ENCODE measurements around a stretch of chr16.

DNA sequence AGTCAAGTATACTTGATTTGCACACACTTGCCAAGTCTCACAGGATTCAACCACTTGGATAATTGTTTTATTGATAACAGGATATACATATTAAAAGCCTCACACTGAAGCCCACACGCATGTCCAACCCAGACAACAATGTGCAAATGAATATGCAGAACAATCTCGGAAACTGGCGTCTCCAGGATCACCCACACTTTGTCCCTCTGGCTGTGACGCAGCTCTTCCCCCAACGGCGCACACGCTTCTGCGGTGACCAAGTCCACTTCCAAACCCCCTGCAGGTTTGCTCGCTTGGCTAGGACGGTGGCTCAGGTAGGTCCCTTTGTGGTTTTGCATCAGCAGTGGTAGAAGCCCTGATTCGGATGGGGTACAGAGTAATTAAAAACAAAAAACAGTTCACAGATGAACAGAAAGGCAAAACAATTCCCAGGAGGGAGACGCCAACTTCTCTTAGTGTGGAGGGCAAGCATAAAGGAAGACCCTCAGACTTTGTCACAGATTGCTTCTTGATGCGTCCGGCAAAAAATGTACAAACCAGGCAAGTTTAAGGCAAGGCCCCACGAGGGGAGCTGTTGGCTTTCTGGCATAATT is 36.7 kb downstream of the ZDHHC7 start:
- RRBS: no CpG with 5 or more reads among the region's 15 CpGs

- RRBS: 98% methylated on average over 7 of the region's 22 CpGs
Measured at GRCh38 chr16:84990110-84990793, 21.1 kb downstream of the ZDHHC7 start.

GRCh38 chr16:84993351-84994183 is 17.8 kb downstream of the ZDHHC7 start:
- RRBS: no CpG with 5 or more reads among the region's 9 CpGs

DNA sequence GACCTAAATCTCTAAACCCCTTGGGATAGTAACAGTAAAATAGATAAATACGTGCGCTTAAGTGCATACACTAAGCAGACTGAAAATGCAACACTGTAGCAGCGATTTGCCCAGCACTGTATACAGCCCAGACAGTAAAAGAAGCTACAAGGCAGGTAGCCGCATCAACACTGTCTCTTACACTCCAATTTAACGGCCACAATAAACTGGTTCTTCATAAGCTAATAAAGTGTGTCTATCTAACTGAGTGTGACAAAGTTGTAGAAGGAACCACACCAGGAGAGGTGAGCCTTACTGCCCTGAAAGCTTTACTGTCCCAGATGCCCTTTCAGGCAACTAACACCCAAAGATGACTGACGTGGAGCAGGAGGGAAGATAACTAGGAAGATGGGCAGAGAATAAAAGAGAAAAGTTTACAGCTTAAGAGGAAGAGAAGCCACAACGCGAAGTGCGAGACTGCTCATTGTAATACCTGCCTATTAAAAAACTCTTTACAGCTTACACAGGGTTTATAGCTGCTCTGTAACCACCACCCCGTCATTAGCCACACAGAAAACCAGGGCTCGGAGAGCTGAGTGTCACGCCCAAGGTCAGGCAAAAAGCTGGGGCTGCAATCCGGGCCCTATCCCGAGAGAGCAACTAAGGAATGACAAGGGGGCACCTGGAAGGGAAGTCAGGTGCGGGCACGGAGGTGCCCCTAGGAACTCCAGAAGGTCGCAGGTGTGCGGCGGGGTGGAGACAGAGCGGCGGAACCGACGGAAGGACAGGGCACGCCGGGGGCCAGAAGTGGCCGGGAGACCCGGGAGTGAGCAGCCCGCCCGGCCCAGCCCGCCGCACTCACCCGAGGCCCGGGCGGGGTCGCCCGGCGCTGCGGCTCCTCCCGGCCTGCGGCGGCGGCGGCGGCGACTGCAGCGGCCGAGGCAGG is 628 bp downstream of the ZDHHC7 start:
- RRBS: under 1% methylated on average over 8 of the region's 47 CpGs

DNA sequence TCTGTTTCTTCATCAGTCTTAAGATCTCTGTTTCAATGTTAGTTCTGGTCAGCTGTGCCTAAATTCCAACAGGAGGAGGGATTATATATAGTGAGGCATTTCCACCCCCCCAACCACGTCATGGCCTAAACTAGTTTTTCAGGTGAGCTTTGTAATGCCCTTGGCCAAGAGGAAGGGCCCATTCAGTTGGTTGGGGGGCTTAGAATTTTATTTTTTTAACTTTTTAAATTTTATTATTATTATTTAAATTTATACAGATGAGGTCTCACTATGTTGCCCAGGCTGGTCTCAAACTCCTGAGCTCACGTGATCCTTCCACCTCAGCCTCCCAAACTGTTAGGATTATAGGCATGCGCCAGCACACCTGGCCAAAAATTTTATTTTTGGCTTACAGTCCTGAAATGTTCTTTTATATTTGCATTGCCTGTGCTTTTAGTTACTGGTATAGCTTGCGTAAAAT is 4.6 kb upstream of the ZDHHC7 start:
- RRBS: no CpG with 5 or more reads among the region's 4 CpGs

DNA sequence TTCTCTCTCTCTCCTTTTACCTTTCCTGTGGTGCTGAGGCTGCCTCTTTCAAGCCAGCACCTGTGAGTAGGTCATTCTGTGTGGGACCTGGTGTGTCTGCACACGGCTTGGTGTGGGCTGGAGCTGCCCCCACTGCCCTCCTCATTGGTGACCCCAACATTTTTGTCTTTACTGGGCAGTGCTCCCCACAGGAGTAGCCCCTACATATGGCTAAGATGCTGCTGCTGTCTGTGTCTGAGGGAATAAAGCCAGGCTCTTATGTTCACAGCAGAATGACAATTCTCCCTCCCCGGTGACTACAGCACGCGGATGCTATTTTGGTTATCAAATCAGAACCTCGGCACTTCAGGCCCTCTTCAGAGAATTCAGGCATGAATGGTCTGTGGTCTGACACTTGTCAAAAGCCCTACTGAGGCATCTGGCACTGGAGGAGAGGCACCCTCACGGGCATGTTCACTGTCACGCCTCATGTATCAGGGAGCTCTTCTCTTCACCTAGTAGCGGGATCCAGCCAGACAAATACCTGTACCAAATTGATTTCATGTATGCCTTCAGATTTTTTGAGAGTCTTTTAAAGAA is 30.3 kb downstream of the KIAA0513 start:
- RRBS: no CpG with 5 or more reads among the region's 8 CpGs

DNA sequence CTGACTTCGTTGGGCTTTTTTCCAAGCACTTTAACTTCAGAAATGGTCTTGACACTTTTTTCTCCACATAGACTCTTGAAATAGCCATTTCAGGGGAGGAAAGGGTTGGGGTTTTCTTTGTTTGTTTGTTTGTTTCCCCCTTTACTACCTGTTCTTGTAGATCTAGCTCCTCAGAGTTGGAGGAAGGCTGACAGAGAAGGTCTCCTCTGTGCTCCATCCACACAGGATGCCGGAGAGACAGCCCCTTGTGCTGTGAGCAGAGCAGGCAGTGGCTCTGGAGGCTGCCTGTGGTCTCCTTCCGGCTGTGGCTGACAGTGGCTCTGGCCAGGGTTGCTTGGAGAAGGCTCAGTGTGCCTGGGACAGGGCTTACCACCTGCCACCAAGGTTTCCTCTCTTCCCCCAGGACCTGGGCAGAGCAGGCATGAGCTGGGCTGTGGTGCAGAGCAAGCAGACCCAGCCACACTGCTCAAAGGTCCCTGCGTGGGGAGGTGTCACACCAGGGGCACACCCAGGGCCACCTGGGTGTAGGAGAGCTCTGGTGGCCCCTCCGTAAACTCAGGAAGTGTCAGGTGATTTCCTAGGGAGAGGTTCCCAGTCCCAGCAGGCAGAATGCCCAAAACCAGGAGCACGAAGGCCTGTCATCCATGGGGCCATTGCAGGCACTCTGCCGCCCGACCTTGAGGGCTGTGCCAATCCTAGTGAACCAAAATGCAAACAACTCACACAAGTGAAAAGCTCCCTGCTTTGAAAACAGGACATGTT is 21.6 kb downstream of the CIBAR2 start:
- RRBS: 90% methylated on average over 2 of the region's 8 CpGs

DNA sequence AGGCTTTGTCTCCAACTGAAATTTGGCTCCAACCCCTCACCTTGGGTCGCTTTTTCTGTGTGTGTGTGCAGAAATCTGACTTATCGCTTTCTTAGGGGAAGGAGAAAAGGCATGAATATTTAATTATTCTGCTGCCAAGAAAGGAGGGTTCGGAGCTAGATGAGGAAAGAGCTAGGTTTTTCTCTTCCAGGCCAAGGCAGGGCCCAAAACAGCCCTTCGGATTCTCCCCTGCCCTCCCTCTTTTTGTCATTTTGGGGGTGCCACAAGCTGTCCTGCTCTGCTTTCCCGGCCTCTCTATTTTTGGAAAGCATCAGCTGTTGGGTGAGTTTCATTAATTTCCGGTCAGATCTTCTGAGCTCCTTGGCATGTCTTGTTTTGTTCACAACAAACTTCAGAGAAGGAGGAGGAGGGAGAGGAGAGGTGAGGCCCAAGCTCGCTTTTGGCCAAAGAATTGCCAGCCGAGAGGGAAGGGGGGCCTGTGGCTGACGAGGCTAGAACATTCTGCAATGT is 18.0 kb upstream of the CIBAR2 start:
- RRBS: 85% methylated on average over 1 of the region's 9 CpGs

GRCh38 chr16:85136177-85137063 is 24.1 kb upstream of the CIBAR2 start:
- RRBS: no CpG with 5 or more reads among the region's 25 CpGs

DNA sequence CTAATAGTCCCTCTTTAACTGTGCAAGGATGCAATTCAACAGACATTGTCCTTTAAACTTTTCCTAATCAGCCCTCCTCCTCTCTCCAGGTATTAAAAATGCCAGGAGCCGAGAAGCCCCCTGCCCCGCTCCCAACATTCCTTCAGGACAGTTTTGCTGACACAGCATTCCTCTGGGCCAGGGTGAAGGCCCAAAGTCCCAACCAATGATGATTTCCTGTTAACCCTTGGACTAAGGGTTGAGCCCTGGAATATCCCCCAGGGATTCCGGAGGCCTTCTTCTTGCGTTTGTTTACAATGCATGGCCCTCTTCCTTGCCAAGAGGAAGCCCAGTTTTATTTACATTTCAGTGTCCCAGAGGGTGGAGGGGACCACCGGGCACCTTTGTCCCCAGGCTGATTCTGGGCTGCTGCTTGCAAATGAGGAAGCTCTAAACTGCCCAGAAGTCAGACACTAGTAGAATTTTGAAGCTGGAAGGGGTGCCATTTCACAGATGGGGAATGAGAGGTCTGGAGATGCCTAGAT is 55.3 kb upstream of the CIBAR2 start:
- RRBS: 66% methylated on average over 3 of the region's 5 CpGs

- RRBS: 91% methylated on average over 5 of the region's 21 CpGs
Measured at GRCh38 chr16:85206712-85207277, 94.5 kb upstream of the CIBAR2 start.

- RRBS: no CpG with 5 or more reads among the region's 20 CpGs
Measured at GRCh38 chr16:85311037-85311635, 198.9 kb upstream of the CIBAR2 start.

GRCh38 chr16:85311849-85312048 is 199.5 kb upstream of the CIBAR2 start:
- RRBS: no CpG with 5 or more reads among the region's 8 CpGs

GRCh38 chr16:85329257-85329855 is 217.1 kb upstream of the CIBAR2 start:
- RRBS: no CpG with 5 or more reads among the region's 26 CpGs

DNA sequence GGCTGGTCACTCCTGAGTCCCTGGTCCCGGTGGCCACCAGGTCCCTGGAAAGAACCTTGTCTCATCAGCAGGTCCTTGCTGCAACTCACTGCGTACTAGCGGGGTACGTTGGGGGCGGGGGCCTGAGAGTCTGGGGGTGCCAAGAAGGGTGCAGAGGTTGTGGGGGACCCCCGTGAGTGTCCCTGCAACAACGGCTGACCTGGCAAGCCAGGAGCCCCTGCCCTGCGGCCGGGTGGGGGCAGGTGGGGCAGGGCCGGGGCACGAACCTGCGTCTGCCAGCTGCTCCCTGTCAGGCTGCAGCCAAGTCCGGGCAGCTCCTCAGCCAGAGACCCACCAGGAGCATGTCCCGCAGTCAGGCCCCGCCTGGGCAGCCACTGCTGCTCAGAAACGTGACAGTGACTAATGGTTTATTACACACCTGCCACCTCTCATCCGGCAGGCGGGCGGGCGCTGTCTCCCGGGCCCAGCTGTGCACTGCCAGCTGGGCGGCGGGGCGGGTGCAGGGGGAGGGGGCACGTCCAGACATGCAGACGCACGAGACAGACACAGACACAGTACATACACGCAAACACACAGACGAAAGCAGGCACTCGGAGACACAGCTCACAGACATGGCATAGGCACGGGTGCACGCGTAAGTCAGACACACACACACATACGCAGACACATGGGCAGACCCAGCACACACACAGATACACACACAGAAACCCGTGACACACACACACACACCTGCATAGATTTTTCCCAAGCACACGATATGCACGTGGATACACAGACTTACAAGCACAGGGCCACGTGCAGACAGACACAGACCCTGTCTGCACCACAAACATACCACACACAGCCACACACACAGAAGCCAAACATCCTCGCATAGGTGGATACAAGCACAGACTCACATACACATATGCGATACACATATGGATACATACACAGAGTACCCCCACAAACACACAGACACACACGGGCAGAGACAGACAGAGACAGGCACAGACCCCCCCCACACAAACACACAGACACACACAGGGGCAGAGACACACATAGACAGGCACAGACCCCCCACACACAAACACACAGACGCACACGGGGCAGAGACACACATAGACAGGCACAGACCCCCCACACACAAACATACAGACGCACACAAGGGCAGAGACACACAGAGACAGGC is 248.3 kb upstream of the CIBAR2 start:
- RRBS: 78% methylated on average over 4 of the region's 44 CpGs

DNA sequence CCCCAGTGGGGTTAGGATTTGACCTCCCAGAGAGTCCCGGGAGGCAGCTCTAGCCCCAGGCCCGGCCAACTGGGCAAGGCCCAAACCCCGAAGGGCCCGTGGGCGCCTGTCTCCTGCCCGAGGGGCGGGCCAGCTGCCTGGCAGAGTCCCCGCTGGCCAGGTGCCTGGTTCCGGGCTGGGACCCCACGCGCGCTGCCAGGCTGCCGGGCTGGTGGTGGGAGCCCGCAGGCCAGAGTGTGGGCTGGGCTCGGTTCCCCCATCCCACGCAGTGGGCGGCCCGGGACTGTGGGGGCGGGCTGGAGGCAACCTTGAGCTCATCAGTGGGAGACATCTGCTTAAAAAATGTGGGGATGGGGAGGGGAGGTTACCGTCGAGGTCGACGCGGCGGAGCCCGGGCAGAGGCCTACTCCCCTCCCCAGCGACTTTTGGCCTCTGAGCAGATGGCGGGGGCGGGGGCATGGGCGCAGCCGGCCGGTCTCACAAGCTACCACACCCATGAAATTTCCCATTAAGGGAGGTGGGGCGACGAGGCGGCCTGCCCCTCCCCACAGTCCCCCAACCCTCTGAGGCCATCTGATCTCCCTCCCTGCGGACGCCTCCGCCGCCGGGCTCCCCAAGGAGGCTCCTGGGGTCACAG is 176.4 kb upstream of the GSE1 start:
- RRBS: 89% methylated on average over 8 of the region's 40 CpGs

DNA sequence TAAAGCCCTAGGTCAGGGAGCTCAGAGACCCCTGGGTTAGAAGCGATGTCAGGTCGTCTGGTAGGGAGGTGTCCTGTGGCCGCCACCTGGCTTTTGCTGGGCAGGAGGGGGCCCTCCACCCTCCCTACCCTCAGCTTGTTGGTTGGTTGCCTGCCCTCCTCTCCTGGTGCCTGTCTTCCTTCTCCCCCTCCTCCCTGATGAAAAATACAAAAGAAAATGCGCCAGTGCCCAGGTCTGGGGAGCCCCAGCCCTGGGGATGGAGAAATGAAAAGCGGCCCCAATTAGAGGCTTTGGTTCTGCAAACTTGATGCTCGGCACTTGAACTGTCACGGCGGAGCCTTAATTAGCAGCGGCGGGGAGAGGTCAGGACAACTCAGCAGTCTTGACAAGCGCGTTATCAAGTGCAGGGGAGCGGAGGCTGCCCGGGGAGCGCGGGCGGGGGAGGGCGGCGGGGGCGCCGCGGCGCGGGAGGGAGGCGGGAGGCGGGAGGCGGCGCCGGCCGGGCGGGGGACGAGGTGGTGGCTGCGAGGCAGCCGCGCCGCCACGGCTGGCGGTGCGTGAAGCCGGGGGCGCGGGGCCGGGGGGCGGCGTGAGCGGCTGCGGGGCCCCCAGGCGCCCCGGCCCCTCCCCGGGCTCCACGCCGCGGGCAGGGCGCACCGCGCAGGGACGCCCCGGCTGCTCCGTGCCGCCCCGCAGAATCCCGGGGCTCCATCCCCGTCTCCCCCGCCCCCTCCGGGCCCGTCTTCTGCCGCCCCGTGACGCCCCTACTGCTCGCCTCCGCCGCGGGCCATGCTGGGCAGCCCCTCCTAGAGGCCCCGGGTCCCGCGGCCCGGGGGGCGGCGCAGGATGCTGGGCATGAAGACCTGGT is 150.7 kb upstream of the GSE1 start:
- RRBS: 82% methylated on average over 44 of the region's 79 CpGs

- RRBS: 79% methylated on average over 3 of the region's 16 CpGs
Measured at GRCh38 chr16:85535261-85535865, 77.8 kb upstream of the GSE1 start.

DNA sequence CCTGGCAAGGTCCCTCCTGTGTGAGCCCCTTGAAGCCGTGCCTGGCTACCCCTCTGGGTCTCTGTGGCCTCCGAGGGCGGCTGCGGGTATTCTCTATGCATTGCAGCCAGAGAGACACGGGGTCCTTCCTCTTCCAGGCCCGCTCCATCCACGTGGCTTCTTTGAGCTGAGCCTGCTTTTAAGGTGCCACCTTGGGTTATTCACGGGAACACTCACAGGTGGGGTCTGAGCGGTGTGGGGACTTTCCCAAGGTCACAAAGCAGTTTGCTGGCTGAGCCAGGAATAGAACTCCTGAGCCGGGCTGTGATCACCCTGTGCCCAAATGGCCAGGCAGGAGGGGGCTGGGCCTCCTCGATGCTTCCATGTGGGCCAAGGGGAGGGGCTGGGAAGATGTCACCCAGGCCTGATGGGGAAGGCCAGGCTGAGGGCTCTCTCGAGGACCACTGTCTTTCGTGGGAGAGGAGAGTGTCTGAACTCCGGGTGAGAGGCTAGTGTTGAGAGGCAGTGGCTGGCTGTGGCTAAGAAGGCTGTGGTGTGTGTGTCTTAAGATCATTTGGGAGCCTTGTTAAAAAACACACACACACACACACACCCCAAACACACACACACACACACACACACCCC is 13.0 kb upstream of the GSE1 start:
- RRBS: no CpG with 5 or more reads among the region's 14 CpGs

DNA sequence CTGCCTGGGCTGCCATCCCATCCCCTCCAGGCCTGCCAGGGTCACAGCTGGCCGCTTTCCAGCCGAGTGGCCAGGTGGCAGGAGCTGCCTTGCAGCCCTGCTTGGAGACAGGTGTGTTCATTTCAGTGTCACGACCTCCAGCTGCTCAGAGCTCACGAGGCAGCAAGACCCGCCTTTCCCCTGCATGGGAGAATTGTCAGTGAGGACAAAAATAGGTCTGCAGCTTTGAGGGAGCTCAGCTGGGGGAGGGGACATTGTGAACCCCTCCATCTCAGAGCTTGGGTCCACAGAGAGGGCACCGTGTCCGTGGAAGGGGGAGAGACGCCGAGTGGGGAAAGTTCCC is 10.2 kb upstream of the GSE1 start:
- RRBS: no CpG with 5 or more reads among the region's 9 CpGs